Umbilical cord (tissue), 2 donors: ENCODE results near the genes CDH8, TERB1, NAE1 and CIAO2B.

GRCh38 chr16:62036225-62037273, at the start of gene CDH8:
Gene CDH8, minus strand, starts transcription at chr16:62036438.
- RAMPAGE, long total RNA = no peak

DNA sequence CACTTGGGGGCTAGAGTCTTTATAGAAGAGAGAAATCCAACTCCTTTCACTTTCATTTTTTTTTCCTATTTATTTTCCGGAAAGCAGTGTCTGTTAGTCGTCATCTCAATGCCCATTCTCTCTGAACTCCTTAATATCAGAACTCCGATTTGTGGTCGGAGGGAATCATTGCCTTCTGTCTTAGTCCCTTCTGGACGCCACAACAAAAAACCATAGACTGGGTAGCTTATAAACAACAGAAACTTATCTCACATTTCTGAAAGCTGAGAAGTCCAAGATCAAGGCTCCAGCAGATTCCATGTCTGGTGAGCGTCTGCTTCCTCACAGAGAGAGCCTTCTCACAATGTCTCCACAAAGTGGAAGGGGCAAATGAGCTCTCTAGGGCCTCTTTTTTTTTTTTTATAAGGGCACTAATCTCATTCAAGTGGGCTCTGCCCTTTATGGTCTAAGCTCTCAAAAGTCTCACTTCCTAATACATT, 296.6 kb upstream of the CDH11 start:
- RAMPAGE, long total RNA = no peak

DNA sequence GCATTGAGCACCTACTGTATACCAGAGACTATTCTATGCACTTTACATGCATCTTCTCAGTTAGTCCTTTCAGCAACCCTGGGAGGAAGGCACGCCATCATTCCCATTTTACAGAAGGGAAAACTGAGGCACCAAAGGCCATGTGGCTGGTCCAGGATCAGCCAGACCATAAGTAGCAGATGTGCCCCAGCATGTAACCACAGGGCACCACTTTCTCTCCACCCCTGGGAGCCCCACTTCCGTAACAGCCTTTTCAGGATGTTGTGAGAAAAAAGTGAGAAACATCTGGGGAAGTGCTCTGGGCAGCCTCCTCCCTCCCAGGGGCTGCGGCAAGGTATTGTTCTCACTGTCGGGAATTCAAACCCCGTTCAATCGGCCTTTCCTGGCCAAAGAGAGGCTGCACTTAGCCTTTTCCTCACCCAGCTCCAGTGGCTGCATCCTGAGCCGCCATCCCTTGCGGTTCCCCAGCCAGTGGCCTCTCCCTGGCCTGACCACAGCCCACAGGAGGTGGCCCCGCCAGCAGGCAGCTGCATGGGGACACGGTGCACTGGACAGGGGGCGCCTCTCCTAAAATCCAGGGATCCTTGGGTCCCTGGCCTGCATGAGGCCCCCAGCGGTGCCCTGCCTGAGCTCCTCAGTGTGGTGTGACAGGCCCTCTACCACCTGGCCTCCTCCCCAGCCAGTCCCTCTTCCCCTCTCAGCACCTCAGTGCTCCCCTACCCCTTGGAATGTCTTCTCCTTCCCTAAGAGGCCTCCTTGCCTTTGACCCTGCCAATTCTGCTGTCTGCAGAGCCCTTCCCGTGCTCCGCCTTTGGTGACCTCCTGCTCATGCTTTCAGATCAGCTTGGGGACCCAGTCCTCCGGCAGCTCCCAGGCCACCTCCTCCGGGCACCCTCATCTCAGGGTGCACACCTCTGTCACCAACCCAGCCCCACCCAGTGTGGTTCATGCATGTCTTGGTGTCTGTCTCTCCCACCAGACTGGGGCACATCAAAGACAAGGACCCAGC, 5.6 kb upstream of the CDH5 start:
- RAMPAGE, long total RNA = no peak

DNA sequence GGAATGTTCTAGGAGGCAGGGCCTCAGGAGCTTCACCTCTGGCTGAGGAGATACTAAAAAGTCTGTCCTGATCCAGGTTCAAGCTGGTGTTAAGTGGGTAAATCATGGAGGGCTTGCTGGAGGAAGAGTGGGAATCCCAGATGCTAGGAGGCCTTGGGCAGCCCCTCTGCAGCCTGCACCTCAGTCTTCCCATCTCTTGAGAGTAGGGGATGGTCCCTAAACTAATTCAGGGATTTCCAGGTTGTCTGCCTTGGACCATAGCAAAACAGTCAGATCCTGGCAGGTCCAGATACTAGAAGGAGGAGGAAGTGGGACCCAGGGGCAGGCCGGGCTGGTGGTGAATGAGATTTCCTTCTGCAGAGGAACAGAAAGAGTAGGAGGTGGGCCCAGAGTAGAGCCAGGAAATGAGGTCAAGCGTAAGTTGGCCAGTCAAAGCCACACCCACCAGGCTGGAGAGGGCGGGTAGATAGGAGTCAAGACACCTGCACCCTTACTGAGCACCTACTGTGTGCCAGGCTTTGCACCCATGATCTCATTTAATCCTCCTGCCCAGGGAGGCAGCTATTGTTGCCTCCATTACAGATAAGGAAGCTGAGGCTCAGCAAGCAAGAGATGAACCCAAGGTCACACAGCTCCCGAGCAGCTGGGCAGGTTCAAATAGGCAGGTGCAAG, 2.5 kb downstream of the CDH5 start:
- RAMPAGE, long total RNA = no peak

DNA sequence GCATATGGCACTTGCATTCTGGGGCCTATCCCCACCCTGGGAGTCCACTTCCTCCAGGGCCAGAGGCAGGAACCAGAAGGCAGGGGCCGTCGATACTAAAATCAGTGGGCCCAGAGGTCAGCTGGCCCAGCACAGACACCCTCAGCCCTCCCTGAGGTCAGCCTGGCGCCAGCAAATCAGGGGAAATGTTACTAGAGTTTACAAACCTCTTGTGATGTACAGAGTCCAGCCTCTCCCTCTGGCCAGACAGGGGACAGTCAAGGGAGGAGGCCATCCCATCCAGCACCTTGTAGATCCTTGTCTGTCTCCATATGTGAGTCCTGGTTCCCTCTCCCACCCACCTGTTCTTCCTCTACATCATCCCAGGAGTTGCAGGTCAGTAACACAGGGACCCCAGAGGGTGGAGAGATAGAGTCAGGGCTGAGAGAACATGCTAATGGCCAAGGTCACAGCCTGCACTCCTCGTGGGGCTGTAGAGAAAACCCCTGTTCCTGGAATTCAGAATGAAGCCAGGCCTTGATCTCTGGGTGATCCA, 10.9 kb downstream of the CDH5 start:
- RAMPAGE, long total RNA = no peak

DNA sequence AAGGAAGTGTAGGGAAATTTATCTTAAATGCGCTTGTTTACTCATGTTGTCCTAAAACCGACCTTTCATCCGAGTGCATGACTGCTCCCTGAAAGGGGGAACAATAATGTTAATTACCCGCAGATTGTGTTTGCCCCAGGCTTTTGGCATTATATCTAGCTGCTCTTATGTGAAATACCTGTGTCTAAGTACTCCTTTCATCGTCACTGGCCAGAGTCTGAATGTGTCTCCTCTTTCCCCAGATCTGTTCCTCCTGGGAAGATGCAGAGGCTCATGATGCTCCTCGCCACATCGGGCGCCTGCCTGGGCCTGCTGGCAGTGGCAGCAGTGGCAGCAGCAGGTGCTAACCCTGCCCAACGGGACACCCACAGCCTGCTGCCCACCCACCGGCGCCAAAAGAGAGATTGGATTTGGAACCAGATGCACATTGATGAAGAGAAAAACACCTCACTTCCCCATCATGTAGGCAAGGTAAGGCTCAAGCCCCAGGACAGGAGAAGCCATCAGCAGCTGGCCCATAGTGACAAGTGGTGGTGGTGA, 12.7 kb downstream of the CDH5 start:
- RAMPAGE, long total RNA = no peak

DNA sequence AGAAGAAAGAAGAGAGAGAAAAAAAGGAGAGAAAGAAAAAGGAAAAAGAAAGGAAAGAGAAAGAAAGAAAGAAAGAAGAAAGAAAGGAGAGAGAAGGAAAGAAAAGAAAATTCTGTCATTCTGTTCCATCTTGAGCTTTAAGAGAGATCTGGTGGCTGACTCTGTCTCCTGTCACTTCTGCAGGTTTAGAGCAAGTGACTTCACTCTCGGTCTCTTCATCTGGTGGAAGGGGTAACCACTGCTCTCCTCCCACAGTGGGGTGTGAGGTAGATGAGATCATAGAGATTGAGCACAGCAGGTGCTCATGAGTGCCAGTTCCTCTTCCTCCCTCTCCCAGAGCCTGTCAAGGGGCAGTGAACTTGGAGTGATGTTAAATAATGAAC, 47.6 kb downstream of the BEAN1 start:
- RAMPAGE, long total RNA = no peak

DNA sequence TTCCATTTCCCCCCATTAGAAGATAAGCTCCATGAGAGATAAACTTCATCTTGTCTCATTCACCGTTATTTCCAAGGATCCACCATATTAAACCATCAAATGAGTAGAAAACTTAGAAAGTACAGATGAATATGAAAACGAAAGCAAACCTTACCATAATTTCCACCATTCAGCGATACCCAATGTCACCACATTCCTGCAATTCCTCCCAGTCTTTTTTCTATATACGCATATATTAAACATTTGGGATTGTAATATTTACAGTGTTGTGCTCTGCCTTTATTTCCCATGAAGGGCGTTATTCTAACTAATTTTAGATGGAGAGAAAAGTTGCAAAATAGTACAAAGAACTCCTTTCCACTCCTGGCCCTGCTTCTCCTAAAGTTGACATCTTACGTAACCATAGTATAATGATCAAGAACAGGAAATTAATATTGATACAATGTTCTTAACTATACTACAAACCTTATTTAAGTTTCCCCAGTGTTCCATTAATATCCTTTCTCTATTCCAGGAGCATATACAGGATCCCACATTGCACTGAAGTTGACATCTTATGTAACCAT, 46.4 kb downstream of the TK2 start:
- RAMPAGE, long total RNA = no peak

DNA sequence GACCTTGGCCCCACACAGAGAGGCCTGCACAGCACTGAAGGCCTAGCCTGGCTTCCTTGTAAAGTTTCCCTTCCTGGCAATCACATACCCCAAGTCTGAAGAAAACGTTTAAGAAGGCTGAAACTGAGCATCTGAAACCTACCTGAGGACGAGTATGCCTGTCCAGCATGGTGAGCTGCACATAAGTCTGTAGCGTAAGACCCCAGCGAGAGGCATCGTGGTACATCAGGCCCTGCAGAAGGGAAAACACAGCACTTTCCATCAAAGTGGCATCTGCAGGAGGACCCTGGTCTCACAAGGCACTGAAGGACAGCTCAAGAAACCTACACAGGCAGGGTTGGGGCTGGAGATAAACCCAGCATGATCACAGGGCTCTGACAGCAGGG, 18.7 kb downstream of the TK2 start:
- RAMPAGE, long total RNA = no peak

DNA sequence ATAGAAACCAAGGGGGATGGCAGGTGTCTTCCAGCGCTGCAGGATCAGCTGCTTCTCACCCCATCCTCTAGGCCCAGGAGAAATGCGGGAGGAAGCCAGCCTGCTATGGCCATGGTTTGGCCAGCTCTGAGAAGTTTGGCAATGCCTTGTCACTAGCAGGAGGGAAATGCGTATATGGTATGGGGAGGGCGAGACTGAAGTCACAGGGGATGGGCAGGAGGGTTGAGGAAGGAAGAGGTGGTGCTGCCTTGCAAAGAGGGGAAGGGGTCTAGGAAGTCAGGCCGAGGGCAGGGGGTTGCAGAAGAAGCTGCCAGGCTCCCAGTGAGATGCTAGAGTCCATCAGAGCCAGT, 6.6 kb downstream of the CMTM2 start:
- RAMPAGE, long total RNA = no peak

DNA sequence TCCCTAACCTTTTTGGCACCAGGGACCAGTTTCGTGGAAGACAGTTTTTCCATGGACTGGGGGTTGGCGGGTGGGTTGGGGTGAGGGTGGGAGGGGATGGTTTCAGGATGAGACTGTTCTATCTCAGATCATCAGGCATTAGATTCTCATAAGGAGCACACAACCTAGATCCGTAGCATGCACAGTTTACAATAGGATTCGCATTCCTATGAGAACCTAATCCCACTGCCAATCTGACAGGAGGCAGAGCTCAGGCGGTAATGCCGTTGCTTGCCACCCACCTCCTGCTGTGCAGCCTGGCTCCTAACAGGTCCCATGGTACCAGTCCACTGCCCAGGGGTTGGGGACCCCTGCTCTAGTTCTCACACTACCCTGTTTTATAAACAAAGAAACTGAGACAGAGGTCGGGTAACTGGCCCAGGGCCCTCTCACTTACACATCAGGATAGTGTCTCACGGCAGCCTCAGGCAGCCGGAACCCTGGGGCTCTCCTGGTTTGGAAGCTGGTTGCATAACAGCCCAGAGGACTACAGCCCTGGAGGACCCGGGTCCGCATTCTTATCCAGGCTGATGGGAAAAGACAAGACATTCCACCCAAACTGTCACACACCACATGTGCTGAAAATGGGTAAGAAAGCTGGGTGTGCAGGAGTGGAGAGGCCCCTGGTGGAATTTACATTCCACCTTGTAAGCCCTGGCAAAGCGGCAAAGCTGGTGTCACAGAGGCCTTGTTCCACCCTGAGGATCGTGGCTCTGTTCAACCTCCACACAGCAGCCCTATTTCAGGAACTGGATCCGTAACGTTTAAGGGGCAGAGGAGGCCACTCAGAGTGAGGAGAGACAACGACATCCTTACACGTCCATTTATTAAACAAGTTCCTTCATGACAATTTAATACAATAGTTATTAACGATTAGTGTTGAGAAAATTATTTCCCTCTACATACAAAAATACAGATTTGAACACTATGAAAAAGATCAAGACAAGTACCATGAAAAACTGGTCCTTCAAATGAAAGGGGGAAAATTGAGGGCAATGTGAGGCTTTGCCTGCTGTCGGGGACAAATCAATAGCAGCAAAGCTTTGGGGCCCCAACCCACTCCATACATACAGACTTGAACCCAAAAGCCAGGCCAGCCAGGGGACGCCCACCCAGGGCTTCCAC, 9.8 kb downstream of the CMTM3 start:
- RAMPAGE, long total RNA = no peak

DNA sequence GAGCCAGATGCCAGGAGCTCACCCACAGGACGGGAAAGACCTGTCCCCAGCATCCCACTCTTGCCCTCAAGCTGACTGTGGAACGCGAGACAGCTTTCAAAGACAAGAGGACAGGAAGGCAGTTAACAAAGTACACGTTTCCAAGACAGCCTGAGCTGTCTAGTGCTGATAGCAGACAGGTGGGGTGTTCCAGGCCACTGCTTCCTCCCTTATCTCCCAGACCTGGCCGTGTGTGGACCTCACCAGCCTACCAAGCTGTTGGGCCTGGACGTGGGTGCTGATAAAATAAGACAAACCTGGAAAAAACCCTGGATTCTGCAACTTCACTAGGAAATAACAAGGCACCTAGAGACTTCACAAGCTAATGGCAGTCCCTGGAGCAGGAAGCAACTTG, 13.3 kb downstream of the CMTM3 start:
- RAMPAGE, long total RNA = no peak

DNA sequence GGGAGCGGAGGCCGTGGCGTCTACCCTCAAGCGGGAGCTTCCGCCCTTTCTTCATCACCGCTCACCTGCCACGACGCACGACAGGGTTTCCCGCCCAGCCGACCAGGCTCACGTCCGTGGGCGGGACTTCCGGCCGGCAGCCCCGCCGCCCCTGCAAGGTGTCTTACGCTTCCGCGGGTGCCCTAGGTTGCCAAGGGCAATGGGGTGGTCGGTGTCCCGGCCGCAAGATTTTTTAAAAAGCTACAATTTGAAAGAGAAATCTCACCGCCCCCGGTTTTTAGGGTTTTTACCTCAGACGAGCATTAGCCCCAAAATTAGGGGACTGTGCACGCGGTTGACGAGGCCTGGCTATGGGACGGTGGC, at the start of gene TERB1:
TERB1 (minus strand) TSS at position 79 of the 363 bp plus-strand sequence.
- RAMPAGE, long total RNA = no peak

DNA sequence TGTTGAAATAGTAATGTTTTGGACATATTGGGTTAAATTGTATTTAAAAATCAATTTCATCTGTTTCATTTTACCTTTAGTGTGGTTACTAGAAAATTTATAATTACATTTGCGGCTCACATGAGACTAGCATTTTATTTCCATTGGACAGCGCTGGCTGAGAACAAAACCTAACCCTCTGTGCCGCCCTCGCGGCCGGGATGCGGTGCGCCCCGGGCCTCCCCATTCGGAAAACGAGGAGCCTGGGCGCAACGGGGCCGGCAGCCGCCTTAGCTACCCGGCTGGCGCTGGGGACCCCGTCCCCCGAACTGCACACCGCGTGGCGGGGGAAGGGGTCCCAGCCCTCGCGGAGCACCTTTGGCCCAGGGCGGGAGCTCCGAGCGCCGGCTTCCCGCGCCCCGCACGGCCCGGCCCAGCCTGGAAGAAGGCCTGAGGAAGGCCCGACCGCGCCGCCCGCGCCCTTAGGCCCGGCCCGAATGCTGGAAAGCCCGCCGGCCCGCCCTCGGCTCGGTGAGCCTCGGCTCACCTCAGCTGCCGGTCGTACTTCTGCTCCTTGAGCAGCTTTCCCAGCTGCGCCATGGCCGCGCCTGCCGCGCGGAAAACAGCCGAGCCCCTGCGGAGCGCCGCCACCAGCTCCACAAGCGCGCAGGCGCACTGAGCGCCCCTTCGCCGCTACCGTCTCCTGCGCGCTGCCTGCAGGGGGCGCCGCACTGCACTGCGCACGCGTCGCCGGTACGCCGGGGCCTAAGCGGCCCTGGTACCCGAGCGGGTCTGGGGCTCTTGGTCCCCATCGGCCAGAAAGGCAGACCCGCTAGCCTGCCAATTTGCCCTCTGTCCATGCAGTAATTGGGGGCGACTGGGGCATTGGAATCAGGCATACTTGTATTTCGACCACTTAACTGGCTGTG, at the start of gene NAE1:
NAE1 (minus strand) TSS at position 656 of the 908 bp plus-strand sequence.
- RAMPAGE, long total RNA = no peak

- RAMPAGE, long total RNA = no peak
Observed at GRCh38 chr16:66896578-66896991, 16.3 kb downstream of the PDP2 start.

- RAMPAGE, long total RNA = no peak
Observed at GRCh38 chr16:66898100-66898732, 17.9 kb downstream of the PDP2 start.

GRCh38 chr16:66933816-66934600, at the start of gene CIAO2B:
Gene CIAO2B, minus strand, starts transcription at chr16:66934402.
- RAMPAGE, long total RNA = start-site peak on the plus strand at chr16:66934446-66934515, 42 and 20 reads in 2 replicates

GRCh38 chr16:67115496-67116290, 6.0 kb downstream of the PHAF1 start:
- RAMPAGE, long total RNA = no peak

GRCh38 chr16:67181226-67181872, 2.4 kb downstream of the MATCAP1 start:
- RAMPAGE, long total RNA = no peak

- RAMPAGE, long total RNA = no peak
Observed at GRCh38 chr16:67229113-67229887, 2.4 kb downstream of the TMEM208 start.